Mammary microvascular endothelial cell (primary cell): Measurements from ENCODE around the gene ZMAT3.

DNA sequence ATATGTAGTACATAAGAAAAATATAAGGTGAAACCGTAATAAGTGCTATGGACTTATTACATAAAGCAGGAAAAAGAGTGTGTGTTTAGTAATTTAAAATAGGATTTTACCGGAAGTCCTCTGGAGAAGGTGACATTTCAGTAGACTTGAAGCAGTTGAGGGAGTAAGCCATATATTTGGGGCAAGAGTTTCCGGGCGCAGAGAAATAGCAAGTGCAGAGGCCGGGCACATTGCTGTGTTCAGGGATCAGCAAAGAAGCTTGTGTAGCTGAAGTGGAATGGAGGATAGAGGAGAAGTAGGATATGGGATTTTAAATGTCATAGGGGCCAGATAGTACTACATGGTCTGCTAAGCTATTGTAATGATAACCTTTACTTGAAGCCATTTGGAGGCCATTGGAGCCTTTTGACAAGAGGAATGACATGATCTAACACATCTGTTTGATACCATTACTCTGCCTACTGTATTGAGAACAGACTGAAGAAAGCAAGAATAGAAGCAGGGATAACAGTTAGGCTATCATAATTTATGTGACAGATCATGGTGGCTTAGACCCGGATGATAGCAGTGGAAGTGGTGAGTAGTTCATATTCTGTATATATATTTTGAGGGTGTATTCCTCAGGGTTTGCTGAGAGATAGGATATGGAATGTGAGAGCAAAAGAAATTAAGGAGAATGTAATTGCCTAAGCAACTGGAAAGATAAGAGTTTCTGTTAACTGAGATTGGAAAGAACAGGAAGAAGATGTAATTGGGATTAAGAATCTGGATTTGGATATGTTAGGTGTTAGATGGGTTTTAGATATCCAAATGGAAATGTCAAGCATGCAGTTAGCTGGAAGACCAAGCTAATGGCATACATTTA is 416.2 kb upstream of the NAALADL2 start:
- RAMPAGE, long total RNA = no peak

- RAMPAGE, long total RNA = no peak
These were observed 32.0 kb downstream of the NAALADL2 start for GRCh38 chr3:174891126-174891564.

GRCh38 chr3:176807869-176808566 is 389.3 kb downstream of the TBL1XR1 start:
- RAMPAGE, long total RNA = no peak

- RAMPAGE, long total RNA = no peak
These were observed 156.1 kb downstream of the TBL1XR1 start for GRCh38 chr3:177041097-177041637.

GRCh38 chr3:177046709-177047662 is 150.3 kb downstream of the TBL1XR1 start:
- RAMPAGE, long total RNA = no peak

DNA sequence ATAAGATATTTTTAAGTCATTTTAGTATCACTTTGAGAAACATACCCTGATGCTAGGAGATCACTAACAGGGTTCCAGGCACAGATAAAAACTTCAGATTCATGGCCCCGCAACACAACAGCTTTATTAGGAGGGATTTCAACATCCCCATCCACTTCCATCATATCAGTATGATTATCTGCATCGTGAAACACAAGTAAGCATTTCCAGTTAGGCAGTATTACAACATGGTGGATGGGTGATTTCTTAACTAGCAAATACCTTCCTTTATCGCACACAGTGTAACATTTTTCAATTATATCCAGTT is 146.9 kb downstream of the TBL1XR1 start:
- RAMPAGE, long total RNA = no peak

GRCh38 chr3:177056667-177057225 is 140.5 kb downstream of the TBL1XR1 start:
- RAMPAGE, long total RNA = no peak

GRCh38 chr3:177109527-177110392 is 87.5 kb downstream of the TBL1XR1 start:
- RAMPAGE, long total RNA = no peak

DNA sequence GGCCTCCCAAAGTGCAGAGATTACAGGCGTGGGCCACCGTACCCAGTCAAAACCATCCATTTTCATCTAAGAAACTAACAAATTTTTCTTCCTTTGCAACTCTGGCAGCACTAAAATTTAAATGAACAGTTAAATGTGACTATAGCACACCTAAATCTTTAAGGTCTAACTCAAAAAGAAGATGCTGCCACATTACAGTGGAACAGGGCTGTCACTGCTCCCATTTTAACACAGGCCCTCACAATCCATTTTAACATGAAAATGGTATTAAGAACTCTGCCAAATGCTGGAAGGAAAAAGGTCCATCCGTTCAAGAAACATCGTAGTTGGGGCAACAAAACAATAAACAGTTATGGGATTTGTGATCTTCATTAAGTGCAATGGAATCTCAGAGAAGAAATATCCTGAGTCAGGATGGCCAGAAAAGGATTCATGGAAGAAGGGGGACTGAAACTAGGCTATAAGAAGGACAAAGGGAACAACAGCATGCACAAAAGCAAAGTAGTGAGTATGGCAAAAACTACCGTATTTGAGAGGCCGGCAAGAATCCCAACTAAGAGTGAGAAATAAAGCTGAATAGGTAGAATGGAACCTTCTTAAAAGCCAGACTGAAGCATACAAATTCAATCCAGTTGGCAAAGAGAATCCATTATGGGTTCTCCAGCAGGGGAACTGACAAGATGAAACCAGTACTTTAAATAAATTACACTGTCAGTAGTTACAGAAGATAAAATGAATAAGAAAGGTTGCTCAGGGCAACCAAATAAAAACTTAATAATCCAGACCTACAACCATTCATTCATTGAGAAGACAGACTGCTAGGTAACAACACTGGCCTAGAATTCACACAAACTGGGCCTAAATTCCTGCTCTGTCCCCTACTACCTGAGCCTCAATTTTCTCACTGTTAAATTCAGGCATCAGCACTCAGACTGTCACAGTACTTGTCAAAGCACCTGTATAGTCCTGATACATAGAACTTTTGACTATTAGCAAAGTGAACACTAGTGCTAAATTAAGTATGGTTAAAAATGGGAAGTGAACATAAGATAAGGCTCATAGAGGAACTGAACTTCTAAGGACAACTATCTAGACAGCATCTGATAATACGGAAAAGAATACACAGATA is 6.3 kb downstream of the TBL1XR1 start:
- RAMPAGE, long total RNA = no peak

DNA sequence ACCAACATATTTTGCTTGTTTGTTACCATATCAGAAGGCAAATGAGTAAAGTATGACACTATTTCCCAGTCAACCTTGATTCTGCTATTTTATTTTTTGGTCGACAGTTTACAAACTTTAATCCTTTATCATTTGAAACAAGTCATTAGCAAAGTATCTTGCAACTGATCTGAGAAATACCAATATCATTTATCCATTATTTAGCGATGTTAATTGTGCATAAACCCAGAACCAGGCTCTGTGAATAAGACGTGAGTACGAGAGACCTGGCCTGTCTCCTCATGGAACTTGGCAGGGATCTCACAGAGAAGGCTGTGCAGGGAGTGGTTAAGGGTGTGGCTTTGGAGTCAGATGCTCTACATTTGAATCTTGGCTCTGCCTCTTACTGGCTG is 39.8 kb upstream of the TBL1XR1 start:
- RAMPAGE, long total RNA = no peak

GRCh38 chr3:177359393-177360287 is 162.4 kb upstream of the TBL1XR1 start:
- RAMPAGE, long total RNA = no peak

DNA sequence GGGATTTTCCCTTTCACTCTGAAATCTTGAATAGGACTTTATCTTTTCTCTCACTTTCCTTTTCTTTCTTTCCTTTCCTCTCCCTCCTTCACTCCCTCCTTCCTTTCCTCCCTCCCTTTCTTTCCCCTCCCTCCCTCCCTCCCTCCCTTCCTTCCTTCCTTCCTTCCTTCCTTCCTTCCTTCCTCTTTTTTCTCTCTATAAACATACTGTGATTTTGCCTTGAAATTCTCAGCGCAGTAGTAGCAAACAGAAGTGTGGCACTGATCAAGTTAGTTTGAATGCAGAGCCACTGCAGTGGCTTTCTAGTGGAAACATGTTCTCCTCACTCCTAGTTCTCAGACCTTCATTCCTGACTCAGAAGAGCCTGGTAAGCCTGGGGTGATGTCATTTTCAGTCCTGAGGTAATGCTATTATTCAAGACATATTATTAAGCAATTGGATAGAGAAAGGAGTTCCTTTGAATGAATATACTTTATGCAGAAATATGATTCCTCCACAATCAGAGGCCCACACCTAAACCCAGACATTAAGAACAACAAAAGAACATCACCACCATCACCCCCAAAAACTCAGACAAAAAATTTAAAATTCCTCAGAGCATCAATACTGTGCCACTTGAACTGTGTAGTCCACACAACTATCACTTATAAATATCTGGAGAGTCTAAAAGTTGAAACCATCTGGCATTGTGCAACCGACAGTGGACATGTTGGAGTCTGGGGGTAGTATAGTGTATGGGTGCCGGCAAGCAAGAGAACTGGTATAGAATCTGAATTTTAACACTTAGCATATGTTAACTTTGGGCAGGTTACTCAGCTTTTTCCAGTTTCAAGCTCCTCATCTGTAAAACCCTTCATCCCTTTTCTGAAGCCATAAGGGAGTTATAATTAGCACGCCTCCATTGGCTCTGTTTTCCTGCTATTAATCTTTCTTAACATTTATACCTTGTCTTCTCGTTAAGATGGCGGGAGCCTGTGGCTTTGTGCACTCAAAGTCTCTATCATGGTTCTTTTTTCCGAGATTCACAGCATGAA is 255.3 kb upstream of the TBL1XR1 start:
- RAMPAGE, long total RNA = no peak

- RAMPAGE, long total RNA = no peak
These were observed 318.7 kb upstream of the TBL1XR1 start for GRCh38 chr3:177515871-177516581.

DNA sequence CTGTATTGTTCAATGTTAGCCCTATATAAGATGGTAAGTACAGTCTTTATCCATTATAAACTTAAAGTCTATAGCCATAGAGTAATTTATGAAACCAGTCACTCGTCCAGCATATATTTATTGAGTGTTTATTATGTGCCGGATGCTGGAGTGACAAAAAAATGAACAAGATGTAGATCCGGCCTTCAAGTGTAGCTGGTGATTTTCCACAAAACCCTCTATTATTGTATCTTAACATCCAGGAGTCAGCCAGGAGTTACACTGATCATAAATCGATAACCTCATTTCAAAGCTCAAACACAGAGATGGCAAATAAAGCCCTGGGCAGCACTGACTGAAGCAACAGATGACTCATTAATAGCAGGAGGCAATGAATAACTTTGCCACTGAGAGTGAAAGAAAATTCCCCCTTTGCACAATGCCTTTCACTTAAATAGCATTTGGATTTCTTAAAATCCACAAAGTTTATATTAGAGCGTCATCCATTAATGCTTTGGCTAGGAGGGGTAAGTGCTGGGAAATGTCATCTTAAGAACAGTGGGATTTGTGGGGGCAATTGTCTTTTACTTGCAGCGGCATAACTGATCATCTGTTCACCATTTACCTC is 630.1 kb upstream of the TBL1XR1 start:
- RAMPAGE, long total RNA = no peak

DNA sequence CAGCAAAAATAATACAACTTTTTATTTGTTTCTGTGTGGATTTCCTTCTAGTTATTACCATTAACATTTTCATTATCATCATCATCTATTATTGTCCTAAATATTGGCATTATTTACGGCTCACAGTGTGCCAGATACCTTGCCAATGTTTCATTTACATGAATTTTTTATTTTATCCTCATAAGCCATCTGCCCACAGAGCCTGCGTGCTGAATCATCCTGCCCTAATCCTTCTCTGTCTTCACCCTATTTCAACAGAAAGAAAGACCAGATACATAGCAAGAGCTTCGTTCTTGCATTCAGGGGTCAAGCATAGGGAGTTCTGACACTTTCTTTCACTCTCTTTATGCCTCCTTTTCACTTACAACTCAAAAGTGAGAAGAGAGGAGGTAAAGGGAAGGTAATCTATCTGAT is 82.0 kb downstream of the KCNMB2 start:
- RAMPAGE, long total RNA = no peak

- RAMPAGE, long total RNA = no peak
These were observed at the start of gene ZMAT3 for GRCh38 chr3:179071163-179072132. Gene ZMAT3, minus strand, starts transcription at chr3:179071809.

DNA sequence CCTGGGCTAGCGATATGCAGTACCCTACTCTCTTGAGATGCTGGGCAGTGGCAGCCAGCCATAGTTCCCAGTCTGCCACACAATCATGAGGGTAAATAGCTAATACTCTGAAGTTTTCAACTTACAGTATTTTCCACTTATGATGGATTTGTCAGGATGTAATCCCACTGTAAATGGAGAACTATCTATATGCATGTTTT is 10.7 kb upstream of the KCNMB3 start:
- RAMPAGE, long total RNA = no peak

- RAMPAGE, long total RNA = no peak
These were observed 903 bp downstream of the USP13 start for GRCh38 chr3:179653784-179654102.

- RAMPAGE, long total RNA = no peak
These were observed 123.3 kb upstream of the TTC14 start for GRCh38 chr3:180478735-180479047.

DNA sequence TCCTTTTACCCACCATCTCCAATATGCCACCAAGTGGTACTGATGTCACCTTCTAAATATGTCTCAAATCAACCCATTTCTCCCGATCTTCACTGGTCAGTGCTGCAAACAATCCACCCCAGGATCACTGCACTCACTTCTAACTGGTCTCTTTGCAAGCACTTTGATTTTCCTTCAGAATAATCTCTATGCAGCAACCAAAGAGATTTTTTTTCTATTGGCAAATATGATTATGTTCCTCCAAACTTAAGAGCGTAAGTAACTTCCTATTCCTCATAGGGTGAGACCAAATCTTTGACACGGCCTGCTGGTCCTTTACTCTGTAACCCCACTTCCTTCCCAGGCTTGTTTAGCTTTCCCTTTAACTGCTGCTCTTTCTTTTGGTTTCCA is 121.4 kb upstream of the DNAJC19 start:
- RAMPAGE, long total RNA = no peak